B cell (primary cell): ENCODE measurements around a stretch of chr1.

DNA sequence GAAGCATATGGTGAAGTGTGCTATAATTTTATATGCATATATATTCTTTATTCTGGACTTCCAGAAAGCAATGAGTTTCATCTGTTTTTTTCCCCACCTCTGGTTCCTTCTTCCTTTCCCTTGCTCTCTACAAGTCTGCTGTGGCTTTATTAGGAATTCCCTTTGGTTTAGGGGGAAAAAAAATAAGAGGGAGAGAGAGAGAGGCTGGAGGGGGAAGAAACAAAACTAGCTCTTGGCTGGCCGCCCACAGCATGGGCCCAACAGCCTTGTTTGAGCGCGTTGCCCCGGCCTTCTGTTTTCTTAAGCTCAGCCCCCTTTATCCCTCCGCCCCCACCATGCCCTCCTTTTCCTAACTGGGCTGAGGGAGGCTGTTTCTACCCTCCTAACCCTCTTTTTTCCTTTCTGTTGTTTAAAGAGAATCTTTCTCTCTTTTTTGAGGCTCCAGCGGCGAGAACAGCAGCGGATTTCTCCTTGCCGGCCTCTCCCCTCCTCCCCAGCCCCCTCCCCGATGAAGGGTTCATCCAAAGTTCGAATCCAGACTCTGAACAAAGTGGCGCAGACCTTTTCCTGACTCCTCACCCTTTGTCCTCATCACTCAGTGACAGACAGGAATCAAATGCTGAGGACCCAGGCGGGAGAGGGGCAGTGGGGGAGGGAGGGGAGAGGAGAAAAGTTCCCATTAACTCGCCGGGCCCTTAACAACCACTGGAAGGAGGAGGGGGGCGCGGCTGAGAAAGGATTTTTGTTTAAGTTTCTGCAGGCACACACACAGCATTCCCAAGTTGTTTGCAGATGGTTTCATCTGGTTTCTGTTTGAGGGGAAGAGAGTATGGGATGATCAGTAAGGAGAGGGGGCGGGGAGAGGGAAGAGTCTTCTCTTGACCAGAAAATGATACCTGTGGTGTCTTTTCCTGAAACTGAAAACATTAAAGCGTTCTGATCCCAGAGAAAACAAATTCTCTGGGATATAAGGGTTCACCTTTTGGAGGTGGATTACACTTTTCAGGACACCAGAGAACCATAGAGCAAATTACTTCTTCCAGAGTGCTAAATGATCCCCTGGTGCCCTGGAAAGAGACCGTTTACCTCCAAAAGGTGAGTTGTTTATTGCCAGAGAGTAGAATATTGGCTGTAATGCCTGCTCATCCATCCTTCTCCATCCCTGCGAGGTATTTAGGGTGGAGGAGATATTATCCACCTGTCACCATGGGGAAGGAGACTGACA, 29.9 kb downstream of the PBX1 start:
- PRO-cap, result no peak
- CAGE, long polyA plus RNA, result no peak

GRCh38 chr1:164597007-164597464, 38.1 kb downstream of the PBX1 start:
- PRO-cap, result no peak
- CAGE, long polyA plus RNA, result no peak

DNA sequence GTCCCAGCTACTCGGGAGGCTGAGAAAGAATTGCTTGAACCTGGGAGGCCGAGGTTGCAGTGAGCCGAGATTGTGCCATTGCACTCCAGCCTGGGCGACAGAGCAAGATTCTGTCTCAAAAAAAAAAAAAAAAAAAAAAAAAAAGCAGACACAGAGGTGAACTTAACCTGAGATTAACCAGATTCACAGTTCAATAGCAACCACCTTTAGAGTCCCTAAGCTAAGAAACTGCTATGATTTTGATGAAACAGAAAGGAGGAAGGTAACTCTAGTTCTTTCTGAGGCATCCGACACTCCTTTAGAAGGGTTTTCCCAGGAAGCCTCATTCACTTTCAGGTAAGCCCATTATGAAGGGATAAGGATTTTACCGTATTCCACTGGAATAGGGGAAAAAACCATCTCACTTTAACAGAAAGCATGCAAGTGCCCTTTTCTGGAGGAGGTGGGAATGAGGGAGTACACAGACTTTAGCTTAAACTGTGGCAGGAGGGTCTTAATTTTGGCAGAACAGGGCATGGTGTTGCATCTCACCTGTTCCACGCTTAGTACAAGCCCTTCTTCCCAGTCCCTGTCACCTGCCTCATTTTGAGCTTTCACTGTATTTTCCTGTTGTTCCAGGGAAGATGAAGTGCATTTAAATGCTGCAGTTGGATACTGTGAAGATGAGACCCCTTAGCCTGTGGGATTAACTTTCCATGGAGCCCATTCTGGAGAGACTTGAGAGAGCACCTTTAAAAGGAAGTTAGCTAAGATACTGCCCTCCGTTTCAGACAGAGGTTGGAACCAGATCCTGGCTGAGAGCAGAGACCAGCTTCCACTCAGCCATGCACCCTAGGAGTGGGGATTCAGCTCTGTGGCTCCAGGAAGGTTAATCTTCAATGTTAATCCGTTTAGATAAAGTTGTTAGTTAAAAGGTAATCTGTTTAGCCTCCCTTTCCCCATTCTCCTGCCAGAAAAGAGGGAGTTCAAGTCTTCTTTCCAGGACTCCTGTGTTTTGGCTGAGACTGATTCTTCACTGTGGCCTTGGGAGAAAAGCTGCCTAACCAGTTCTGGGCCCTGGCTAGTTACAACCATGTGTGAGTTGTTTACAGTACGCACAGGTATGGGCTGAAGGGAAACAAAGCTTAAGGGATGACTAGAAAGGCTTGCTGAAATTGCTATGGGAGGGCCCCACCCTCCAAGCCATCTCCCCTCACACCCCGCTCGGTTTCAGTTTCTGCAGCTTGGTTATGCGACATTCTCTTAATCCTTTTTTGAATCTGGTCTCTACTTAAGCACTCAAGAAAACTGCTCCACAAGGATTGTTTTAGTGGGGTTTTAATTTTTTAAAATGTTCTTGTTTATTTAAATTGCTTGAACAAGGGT, 42.6 kb downstream of the PBX1 start:
- PRO-cap, result no peak
- CAGE, long polyA plus RNA, result no peak

- PRO-cap, result no peak
- CAGE, long polyA plus RNA, result no peak
Measured at GRCh38 chr1:164610518-164610962, 51.6 kb downstream of the PBX1 start.

DNA sequence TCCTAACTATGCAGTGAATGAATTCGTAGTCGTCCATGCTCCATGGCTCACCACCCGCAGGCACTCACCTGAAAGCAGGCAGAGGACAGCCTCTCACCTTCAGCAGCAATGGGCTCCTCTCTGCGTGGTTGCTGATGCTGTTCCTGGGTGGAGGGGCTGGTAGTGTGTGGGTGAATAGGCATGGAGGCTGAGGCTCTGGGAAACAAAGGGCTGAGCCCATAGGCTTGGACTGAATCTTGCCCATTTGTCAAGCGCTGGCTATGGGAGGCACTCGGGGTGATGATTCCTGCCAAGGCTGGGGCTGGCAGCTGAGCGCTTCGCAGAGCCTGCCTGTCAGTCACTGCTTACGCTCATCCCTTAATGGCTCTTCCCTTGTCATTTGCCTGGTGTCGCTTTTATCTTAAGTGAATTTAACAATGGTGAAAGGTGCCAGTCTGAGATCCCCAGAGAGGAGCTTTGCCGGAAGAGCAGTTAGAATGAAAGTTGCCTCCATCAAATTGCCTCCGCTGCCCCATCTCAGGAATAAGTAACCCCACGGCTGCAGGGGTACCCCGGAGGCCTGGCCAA, 353.3 kb downstream of the PBX1 start:
- PRO-cap, result no peak
- CAGE, long polyA plus RNA, result no peak

- PRO-cap, result no peak
- CAGE, long polyA plus RNA, result no peak
Measured at GRCh38 chr1:165527434-165527961, 16.3 kb upstream of the LRRC52 start.

DNA sequence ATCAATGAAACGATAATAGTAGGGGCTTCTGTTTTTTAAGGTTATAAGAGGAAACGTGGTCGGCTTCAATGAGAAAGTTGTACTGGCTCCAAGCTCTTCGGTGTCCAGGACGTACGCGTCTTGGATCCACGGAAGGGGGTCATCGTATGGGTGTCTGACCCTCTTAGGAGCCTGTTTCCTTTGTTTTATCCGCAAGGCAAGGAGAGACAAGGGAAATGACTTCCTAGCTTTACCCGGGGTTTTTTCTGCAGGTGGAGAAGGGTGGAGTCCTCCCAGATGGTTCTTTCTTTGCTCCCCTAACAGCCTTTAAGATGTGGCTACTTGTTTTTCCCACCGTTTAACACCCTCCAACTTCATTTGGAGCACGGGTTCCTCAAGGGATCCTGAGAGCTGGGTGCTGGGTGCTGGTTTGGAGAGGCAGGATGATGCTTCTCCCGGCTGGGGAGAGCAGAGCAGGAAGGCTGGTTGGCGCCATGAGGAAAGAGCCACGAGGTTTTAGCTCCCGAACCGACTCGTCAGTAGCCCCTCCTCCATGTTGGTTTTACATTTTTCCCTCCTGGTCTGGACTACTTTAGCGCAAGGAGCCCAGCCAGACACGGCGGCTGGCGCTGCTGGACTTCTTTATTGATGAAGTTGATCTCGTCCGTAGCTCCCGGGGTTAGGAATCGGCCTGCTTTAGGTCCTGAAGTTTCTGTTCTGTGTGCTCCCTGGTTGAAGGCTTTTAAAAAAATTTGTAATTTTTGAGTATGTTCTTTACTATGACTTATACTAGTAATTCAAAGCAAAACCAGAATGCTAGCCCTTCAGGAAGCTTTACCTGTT, 1.3 kb downstream of the UCK2 start:
- PRO-cap, result bidirectional peak, plus-strand start at position 48 of the sequence, minus-strand start outside the sequence
- CAGE, long polyA plus RNA, result no peak

DNA sequence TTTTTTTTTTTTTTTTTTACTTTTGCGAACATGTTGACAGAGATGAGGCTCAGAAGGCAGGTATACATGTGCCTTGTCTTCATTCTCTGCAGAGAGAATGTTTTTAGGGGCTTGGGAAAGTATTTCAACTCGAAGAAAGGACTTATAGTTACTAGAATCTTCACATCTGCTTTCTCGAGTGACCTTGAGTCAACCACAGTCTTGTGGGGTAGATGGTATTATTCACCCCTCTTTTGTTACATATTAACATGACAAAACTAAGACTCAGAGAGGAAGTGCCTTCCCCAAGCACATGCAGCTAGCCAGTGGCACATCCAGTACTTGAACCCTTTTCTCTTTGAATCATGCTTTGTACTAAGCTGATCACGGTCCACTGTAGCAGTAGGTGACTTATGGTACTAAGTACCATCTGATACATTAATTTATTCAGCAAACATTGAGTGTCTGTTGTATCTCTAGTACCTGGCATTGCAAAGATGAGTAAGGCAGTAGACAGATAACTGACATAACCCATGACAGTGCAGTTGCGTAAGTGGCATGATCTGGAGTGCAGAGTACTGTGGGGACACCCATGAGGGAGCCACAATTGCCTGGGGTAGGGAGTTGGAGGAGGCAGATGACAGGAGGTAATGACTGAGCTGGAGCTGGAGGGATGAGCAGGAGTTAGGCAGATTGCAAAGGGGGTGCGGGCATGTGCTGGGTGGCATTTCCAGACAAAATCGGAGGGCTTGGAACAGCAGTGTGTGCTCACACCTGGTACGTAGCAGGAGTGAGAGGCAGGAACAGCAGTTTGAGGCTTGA, 29.7 kb downstream of the UCK2 start:
- PRO-cap, result no peak
- CAGE, long polyA plus RNA, result no peak

GRCh38 chr1:165896148-165896770, 68.8 kb downstream of the UCK2 start:
- PRO-cap, result no peak
- CAGE, long polyA plus RNA, result no peak

GRCh38 chr1:166844153-166845056, 5.1 kb downstream of the POGK start:
- PRO-cap, result no peak
- CAGE, long polyA plus RNA, result no peak

GRCh38 chr1:166875341-166876140, 523 bp downstream of the TADA1 start:
- PRO-cap, result unidirectional peak, plus-strand start at chr1:166875810; unidirectional peak, plus-strand start at chr1:166876050
- CAGE, long polyA plus RNA, result no peak

GRCh38 chr1:166925628-166926362, 49.5 kb downstream of the ILDR2 start:
- PRO-cap, result no peak
- CAGE, long polyA plus RNA, result no peak

DNA sequence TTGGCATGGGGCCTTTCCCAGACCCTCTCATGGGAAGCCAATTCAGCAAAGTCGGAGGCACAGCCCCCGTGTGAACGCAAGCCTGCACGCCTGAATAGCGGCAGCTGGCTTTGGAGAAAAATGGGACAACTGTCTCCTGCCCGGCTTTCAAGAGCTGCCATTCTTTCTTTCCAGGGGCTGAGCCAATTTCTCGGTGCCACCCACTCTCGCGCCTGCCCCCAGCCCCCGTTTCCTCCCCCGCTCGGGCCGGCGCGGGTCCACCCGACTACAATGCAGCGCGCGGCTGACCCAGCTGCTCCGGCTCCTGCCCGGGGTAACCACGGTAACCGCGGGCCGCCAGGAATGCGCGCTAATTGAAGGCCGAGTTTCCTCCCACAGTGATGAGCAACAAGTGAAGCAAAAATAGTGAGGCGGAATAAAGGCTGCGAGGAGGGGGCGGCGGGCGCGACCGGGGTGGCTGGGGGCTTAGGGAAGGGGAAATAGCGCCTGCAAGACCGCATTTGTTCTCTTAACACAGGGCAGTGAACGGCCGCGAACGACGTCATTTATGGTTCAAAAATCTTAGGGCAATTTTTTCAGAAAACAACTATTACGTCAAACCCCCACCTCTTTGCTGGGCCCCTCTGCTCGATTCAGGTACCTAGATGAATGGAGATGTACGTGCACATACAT, 27.8 kb downstream of the ILDR2 start:
- PRO-cap, result no peak
- CAGE, long polyA plus RNA, result no peak

GRCh38 chr1:167086706-167087174, 3.4 kb downstream of the GPA33 start:
- PRO-cap, result no peak
- CAGE, long polyA plus RNA, result no peak

- PRO-cap, result no peak
- CAGE, long polyA plus RNA, result no peak
Measured at GRCh38 chr1:167119654-167120165, 25.8 kb downstream of the STYXL2 start.

- PRO-cap, result no peak
- CAGE, long polyA plus RNA, result no peak
Measured at GRCh38 chr1:167121235-167122200, 27.6 kb downstream of the STYXL2 start.

DNA sequence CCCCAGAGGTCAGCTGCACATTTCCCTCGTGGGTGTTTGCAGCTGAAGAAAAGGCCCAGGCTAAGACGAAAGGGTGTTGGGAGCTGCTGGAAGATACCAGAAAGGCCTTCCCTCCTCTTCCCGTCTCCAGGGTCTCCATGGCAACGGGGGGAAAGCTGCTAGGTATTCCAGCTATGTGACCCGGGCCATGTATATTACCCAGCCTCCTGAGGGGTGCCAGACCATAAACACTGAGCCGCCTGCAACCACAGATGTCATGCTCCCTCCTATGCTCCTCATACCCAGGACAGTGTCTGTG, 54.4 kb upstream of the POU2F1 start:
- PRO-cap, result no peak
- CAGE, long polyA plus RNA, result no peak

- PRO-cap, result no peak
- CAGE, long polyA plus RNA, result no peak
Measured at GRCh38 chr1:167211153-167211693, 9.5 kb upstream of the POU2F1 start.

GRCh38 chr1:167263812-167264477, 43.3 kb downstream of the POU2F1 start:
- PRO-cap, result no peak
- CAGE, long polyA plus RNA, result no peak

- PRO-cap, result no peak
- CAGE, long polyA plus RNA, result no peak
Measured at GRCh38 chr1:167270163-167270746, 49.6 kb downstream of the POU2F1 start.